Placental pericyte (primary cell): ENCODE measurements around a stretch of chr4.

GRCh38 chr4:186936402-186937394 is 213.0 kb upstream of the FAT1 start:
- CAGE, long polyA plus RNA, result no peak

- CAGE, long polyA plus RNA, result no peak
Observed at GRCh38 chr4:187128209-187128676, 404.6 kb upstream of the FAT1 start.

DNA sequence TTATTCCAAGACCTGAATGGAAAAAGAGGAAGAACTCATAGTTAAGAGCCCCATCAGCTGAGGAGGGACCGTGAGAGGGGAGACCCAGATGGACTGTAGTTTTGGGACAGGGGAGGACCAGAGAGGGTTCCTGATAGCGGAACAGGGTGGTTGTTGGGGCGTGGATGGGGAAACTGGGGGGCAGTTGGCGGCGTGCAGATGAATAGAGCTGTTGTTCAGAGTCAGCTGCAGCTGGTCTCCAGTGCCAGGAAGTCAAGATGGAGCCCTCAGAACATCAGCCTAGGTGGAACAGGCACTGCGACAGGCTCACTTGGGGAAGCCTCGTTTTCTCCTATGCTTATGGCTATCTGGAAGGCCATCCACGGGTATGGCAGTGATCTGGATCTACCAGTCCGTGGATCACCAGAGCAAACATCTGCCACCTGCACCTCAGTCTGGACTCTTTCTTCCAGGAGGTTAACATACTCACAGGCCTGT is 471.2 kb upstream of the FAT1 start:
- CAGE, long polyA plus RNA, result no peak

DNA sequence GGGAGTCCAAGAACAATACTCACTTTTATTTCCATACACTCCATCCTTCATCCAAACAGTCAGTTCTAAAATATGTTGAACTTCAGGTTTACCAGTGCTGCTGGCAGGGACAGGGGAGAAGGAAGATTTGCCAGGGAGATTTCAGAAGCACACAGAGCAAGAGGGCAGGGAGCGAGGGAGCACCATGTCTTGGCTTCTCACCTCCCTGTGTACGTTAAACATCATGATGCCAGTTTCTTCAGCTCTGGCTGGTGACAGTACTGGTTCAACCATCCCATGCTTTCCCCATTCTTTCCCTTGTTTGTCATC is 631.1 kb upstream of the FAT1 start:
- CAGE, long polyA plus RNA, result no peak

- CAGE, long polyA plus RNA, result no peak
Observed at GRCh38 chr4:187505125-187505975, 490.2 kb upstream of the ZFP42 start.

- CAGE, long polyA plus RNA, result no peak
Observed at GRCh38 chr4:189734626-189735255, 205.9 kb upstream of the FRG1 start.

- CAGE, long polyA plus RNA, result no peak
Observed at GRCh38 chr4:189942443-189942723, 1.7 kb downstream of the FRG1 start.

GRCh38 chr4:190017291-190018423 is 9.4 kb downstream of the FRG2 start:
- CAGE, long polyA plus RNA, result no peak